Skin of body (tissue), 2 donors: ENCODE results near the genes NEK5, PCDH8 and OLFM4.

- RAMPAGE, long total RNA = no peak
Measured at GRCh38 chr13:50370378-50370619, 355.1 kb downstream of the KCNRG start.

DNA sequence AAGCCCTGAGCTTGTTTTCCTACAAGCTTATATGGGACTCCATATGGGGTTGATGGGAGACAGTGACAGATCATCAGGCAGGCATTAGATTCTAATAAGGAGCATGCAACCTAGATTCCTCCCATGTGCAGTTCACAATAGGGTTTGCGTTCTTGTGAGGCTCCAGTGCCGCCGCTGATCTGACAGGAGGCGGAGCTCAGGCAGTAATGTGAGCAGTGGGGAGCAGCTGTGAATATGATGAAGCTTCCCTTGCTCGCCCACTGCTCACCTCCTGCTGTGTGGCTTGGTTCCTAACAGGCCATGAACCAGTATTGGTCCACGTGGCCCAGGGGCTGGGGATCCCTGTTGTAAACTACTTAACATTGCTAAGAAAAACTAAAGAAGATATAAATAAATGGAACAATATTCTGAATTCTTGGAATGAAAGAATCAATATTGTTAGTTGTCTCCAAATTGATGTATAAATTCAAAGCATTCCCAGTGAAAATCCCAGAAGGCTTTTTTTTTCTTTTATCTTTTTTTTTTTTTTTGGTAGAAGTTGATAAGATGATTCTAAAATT lies 378.4 kb downstream of the KCNRG start:
- RAMPAGE, long total RNA = no peak

GRCh38 chr13:50511864-50512471 lies 331.5 kb downstream of the DLEU7 start:
- RAMPAGE, long total RNA = no peak

- RAMPAGE, long total RNA = no peak
Measured at GRCh38 chr13:50512632-50512936, 330.9 kb downstream of the DLEU7 start.

GRCh38 chr13:50909907-50910938 lies 632 bp downstream of the RNASEH2B start:
- RAMPAGE, long total RNA = no peak

- RAMPAGE, long total RNA = no peak
Measured at GRCh38 chr13:51369066-51369418, 29.6 kb downstream of the SERPINE3 start.

- RAMPAGE, long total RNA = no peak
Measured at GRCh38 chr13:51375884-51376322, 36.4 kb downstream of the SERPINE3 start.

GRCh38 chr13:51384465-51385336 lies 45.2 kb downstream of the SERPINE3 start:
- RAMPAGE, long total RNA = no peak

DNA sequence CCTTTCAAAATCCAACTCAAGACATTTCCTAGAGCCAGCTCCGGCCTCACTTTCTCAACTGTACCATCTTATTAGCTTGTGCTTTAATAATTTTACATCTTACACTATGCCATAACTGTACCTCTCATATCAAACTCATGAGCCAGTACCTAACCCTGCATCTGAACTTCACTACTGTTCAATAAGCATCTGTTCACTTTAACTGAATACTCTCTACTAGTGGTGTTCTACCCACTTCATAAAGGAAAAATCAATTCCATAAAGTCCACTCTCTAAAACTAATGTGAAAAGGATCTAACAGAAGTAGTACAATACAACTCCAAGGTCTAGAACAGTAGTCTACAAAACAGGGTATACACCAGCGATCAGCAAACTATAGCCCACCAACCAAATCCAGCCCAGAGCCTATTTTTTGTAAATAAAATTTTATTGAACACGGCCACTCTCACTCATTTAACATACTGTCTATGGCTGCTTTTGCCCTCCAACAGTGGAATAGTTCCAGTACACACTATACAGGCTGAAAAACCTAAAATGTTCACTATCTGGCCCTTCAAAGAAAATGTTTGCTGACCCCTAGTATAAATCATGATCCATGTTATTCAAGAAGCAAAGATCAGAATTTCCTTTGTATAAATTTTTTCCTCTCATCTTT lies 33.2 kb downstream of the INTS6 start:
- RAMPAGE, long total RNA = no peak

DNA sequence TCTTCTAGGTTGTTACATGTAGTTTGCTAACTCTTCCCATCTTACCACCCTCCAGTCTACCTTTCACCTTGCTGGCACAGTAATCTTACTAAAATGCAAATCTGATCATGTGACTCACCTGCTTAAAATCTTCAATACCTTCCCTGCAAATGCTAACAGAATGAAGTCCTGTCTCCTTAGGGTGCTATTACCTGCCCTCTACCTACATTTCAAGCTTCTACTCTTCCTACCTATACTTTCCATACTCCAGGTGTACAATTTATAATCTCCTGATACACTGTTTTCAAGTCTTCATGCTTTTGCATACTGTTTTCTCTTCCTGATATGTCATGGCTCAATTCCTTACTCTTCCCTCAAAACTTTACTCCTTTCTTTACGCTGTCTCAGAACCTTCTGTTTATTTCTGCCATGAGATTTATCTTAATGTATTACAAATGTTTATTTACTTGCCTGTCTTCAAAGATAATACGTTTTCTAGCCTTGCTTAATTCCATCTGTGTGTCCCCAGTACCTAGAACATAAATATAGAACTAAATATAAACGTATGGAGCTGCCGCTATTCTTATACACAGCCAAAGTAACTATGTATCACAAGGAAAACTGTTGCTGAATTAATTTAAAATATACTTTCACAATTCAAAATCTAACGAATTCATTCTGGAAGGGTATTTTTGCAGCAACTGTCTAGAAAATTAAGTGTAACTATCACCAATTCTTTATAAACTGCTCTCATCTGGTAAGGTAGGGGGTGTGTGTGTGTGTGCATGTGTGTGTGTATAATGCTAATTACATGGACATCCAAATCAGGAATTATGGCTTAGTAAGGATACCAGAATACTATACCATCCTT lies 30.0 kb downstream of the INTS6 start:
- RAMPAGE, long total RNA = no peak

- RAMPAGE, long total RNA = no peak
Measured at GRCh38 chr13:51765635-51766028, 38.3 kb downstream of the DHRS12 start.

GRCh38 chr13:51822168-51822513 lies 18.2 kb upstream of the DHRS12 start:
- RAMPAGE, long total RNA = no peak

GRCh38 chr13:51943848-51944355 lies 67.3 kb downstream of the ATP7B start:
- RAMPAGE, long total RNA = no peak

- RAMPAGE, long total RNA = no peak
Measured at GRCh38 chr13:52128532-52129400, at the start of gene NEK5. NEK5 (minus strand) TSS chr13:52129073.

DNA sequence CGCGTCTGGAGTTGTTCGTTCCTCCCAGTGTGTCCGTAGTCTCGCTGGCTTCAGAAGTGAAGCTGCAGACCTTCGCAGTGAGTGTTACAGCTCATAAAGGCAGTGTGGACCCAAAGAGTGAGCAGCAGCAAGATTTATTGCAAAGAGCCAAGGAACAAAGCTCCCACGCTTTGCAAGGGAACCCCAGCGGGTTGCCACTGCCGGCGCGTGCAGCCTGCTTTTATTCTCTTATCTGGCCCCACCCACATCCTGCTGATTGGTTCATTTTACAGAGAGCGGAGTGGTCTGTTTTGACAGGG lies 1.4 kb upstream of the THSD1 start:
- RAMPAGE, long total RNA = no peak

DNA sequence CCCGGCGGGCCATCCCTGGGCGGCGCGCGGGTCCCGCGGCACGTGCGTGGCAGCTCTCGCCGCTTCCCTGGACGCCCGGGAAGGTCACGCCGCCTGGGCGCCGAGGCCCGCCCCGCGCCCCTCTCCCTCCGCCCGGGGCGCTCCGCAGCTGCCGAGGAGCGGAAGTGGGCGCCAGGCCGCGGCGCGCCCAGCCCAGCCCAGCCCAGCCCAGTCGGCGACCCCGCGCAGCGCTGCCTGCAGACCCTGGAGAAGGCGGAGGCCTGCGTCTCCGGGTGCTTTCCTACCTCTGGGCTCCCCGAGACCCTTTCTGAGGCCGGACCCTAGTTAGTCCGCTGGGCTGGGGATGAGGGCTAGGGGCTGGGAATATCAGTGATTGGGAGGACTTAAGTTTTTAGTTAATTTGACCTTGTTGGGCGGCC lies 42.0 kb upstream of the HNRNPA1L2 start:
- RAMPAGE, long total RNA = no peak

GRCh38 chr13:52848468-52849382 lies at the start of gene PCDH8:
PCDH8 (minus strand) TSS chr13:52848640.
- RAMPAGE, long total RNA = no peak

- RAMPAGE, long total RNA = no peak
Measured at GRCh38 chr13:52850408-52851150, 2.1 kb upstream of the PCDH8 start.

- RAMPAGE, long total RNA = no peak
Measured at GRCh38 chr13:52851151-52852139, 3.0 kb upstream of the PCDH8 start.

GRCh38 chr13:53028419-53029250 lies at the start of gene OLFM4:
OLFM4 (plus strand) TSS chr13:53028813.
- RAMPAGE, long total RNA = no peak